ENCODE data around the gene P4HA2.

DNA sequence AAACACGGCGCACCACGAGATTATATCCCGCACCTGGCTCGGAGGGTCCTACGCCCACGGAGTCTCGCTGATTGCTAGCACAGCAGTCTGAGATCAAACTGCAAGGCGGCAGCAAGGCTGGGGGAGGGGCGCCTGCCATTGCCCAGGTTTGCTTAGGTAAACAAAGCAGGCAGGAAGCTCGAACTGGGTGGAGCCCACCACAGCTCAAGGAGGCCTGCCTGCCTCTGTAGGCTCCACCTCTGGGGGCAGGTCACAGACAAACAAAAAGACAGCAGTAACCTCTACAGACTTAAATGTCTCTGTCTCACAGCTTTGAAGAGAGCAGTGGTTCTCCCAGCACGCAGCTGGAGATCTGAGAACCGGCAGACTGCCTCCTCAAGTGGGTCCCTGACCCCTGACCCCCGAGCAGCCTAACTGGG lies 347.0 kb downstream of the HINT1 start:
- RRBS, result no CpG with 5 or more reads among the region's 14 CpGs

DNA sequence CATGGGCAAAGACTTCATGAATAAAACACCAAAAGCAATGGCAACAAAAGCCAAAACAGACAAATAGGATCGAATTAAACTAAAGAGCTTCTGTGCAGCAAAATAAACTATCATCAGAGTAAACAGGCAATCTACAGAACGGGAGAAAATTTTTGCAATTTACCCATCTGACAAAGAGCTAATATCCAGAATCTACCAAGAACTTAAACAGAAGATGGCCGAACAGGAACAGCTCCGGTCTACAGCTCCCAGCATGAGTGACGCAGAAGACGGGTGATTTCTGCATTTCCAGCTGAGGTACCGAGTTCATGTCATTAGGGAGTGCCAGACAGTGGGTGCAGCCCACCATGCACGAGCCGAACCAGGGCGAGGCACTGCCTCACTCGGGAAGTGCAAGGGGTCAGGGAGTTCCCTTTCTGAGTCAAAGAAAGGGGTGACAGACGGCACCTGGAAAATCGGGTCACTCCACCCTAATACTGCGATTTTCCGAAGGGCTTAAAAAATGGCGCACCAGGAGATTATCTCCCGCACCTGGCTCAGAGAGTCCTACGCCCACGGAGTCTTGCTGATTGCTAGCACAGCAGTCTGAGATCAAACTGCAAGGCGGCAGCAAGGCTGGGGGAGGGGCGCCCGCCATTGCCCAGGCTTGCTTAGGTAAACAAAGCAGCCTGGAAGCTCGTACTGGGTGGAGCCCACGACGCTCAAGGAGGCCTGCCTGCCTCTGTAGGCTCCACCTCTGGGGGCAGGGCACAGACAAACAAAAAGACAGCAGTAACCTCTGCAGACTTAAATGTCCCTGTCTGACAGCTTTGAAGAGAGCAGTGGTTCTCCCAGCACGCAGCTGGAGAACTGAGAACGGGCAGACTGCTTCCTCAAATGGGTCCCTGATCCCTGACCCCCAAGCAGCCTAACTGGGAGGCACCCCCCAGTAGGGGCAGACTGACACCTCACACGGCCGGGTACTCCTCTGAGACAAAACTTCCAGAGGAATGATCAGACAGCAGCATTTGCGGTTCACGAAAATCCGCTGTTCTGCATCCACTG lies 267.4 kb downstream of the HINT1 start:
- RRBS, result no CpG with 5 or more reads among the region's 32 CpGs

GRCh38 chr5:131019778-131020352 lies 145.2 kb downstream of the HINT1 start:
- RRBS, result no CpG with 5 or more reads among the region's 5 CpGs

DNA sequence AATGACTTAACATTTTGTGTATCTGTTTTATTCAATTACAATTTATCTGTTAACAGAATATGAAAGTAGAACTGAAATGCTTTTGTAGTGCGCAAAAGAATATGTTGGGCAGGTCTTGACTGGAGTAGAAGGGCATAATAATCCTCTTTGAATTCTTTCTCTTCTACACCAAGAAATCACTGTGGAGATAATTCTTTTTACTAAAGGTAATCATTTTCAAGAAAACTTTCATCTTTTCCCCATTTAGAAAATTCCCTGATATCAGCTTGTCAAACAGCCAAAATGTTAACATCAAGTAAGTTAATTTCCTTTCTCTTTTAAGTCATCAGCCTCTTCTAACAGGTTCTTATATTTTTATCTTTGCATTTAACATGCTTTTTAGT lies 12.7 kb upstream of the CDC42SE2 start:
- RRBS, result no CpG with 5 or more reads among the region's 1 CpG

GRCh38 chr5:131263196-131263418 lies 746 bp upstream of the CDC42SE2 start:
- RRBS, result no CpG with 5 or more reads among the region's 4 CpGs

GRCh38 chr5:131265256-131265988 lies 1.6 kb downstream of the CDC42SE2 start:
- RRBS, result no CpG with 5 or more reads among the region's 2 CpGs

- RRBS, result no CpG with 5 or more reads among the region's 17 CpGs
Observed at GRCh38 chr5:131336697-131337288, 72.9 kb downstream of the CDC42SE2 start.

DNA sequence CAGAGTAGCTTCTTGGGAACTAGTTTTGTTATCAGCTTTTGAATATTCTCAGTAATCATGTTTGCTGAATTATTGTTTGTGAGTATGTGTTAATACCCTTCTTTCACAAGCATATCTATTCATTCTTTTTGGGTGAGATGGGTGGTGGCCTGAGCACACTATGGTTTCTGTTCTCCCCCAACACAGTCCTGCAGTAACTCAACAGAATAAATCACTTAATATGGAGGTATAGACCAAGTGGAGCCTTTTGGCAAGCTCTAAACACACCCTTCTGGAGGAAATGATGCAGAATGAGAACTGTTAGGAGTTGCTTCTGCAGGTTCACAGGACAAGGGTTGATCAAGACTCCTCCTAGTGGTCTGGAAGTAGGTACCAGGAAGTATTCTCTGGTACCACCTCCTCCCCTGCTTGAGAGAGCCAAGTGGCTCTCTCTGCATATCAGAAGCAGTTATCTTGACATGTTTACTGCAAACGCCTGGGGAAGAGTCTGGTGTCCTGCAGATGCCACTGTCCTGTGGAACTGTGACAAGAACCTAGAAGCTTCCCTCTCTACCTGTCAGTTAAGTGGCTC lies 118.4 kb downstream of the CDC42SE2 start:
- RRBS, result no CpG with 5 or more reads among the region's 1 CpG

DNA sequence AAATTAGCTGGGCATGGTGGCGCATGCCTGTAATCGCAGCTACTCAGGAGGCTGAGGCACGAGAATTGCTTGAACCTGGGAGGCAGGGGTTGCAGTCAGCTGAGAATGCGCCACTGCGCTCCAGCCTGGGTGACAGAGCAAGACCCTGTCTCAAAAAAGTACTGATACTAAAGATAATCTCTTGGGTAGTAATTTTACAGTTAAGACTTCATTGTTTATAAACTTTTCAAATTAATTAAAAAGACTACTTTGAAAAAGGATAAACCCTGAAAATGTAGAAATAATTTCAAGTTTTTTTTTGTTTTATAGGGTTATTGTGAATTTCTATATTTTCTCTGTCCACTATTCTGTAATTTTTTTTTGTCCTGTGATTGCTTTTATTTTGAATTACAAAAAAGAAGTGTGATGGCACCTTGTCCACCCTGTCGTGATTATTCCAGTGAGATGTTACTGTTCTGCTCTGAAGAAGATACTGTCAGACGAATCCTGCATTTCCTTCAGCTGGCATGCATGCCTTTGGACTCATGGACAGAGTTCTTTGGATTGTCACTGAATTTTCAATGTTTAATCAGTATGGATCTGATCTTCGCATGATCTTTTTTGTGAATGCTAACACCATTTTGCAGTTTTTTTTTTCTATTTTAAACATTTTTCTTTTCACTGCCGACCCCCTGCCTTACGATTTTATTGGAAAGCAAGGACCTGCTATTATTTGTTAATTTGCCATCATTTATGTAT lies 127.8 kb downstream of the CDC42SE2 start:
- RRBS, result no CpG with 5 or more reads among the region's 10 CpGs

- RRBS, result no CpG with 5 or more reads among the region's 6 CpGs
Observed at GRCh38 chr5:131536205-131536826, 98.7 kb downstream of the RAPGEF6 start.

DNA sequence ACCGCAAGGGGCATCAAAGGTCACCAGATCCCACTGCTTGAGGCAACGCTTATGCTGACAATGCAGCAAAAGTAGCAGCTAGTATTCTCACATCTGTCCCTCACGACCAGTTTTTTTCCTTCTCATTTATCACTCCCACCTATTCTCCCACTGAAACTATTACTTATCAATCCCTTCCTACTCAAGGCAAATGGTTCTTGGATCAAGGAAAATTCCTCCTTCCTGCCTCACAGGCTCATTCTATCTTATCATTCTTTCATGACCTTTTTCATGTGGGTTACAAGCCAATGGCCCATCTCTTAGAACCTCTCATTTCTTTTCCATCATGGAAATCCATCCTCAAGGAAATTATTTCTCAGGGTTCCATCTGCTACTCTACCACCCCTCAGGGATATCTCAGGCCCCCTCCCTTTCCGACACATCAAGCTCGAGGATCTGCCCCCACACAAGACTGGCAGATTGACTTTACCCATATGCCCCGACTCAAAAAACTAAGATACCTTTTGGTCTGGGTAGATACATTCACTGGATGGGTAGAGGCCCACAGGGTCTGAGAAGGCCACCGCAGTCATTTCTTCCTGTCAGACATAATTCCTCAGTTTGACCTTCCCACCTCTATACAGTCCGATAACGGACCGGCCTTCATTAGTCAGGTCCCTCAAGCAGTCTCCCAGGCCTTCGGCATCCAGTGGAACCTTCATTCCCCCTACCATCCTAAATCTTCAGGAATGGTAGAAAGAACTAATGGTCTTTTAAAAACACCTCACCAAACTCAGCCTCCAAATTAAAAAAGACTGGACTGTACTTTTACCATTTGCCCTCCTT lies 58.3 kb downstream of the RAPGEF6 start:
- RRBS, result no CpG with 5 or more reads among the region's 11 CpGs

DNA sequence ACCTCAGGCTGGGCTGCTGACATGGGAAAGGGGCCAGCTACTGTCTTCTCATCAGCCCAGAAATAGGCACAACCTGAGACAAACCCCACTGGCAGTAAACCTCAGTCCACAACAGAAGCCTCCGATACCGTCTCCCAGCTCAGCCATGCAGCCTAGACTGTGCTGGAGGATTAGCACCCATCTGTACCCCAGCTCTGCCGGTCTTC lies 8.3 kb downstream of the P4HA2 start:
- RRBS, result no CpG with 5 or more reads among the region's 3 CpGs

- RRBS, result 9% methylated on average over 34 of the region's 74 CpGs
Observed at GRCh38 chr5:132227709-132228493, at the start of gene P4HA2. P4HA2 (minus strand) TSS chr5:132227853.

GRCh38 chr5:132265536-132266292 lies 8.2 kb downstream of the PDLIM4 start:
- RRBS, result no CpG with 5 or more reads among the region's 12 CpGs

GRCh38 chr5:132385015-132385507 lies 15.6 kb downstream of the SLC22A5 start:
- RRBS, result no CpG with 5 or more reads among the region's 14 CpGs

GRCh38 chr5:132386601-132387404 lies 17.3 kb downstream of the SLC22A5 start:
- RRBS, result 30% methylated on average over 2 of the region's 13 CpGs

- RRBS, result no CpG with 5 or more reads among the region's 4 CpGs
Observed at GRCh38 chr5:132428472-132428944, 59.0 kb downstream of the SLC22A5 start.

DNA sequence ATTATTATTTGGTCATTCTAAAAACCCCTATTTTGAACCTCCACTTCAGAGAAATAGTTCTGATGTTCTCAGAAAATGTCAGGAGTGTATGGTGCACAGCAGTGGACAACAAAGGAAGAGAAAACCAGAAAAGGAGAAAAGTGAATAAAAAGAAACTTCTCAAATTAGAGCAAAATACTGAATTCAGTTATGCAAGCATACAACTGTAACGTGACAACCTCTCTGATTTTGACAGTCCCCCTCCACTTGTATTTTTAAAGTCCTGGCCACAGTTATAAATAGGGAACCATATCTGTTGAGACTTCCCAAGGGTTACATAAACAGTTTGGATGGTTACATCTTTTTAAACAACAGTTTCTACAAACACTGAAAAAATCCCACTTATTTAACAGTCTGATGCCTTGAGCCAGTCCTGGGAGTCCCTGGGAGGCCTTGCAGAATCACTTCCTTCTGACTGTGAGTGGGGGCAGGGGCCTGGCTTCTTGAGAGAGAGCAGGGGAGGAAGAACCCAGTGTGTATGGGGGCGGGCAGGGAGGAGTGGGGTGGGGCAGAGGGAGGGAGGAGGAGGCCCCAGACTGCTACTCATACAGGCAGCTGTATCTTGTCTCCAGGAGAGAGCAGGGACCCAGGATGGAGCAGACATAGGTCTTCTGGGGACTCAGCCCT lies 53.1 kb downstream of the IRF1 start:
- RRBS, result no CpG with 5 or more reads among the region's 2 CpGs

- RRBS, result no CpG with 5 or more reads among the region's 11 CpGs
Observed at GRCh38 chr5:132476752-132477920, 13.4 kb downstream of the IRF1 start.

Data from CMK (cell line).